ENCODE measurements around the genes NPAS3, SPTSSA, NFKBIA and RALGAPA1.

DNA sequence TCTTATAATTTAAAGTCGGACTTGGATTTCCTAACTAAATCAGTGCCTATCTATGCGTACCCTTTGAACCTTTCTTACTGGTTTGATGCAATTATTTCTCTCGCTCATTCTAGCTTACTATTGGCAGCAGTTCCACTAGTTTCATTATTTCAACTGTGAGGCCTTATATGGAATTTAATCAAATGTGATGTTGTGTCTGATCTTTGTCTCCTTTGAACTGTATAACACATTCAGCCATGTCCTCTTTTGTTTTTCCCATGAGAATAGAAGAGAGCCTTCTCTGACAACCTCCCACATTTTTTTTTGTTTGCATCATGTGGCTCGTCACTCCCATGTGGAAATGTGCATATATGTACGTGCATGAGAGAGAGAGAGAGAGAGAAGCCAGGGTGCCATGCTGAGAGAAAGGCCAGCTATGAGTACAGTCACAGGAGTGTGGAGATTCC is 48.1 kb downstream of the AKAP6 start:
- PRO-cap: no peak

- PRO-cap: no peak
Measured at GRCh38 chr14:32428121-32428714, 99.1 kb downstream of the AKAP6 start.

- PRO-cap: no peak
Measured at GRCh38 chr14:32938638-32939139, at the start of gene NPAS3. TSS of gene NPAS3 (plus strand) at chr14:32938879.

DNA sequence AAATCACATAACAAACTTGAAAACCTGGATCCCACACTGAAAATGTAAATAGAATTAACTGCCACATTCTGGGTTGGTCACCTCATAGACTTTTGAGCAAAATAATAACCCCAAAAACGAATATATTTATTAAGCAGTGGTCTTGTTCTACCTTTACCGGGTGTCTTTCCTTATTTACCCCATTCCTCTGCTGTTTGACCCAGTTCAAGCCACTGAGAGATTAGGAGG is 360 bp upstream of the EGLN3 start:
- PRO-cap: no peak

GRCh38 chr14:34063484-34064403 is 112.9 kb upstream of the EGLN3 start:
- PRO-cap: no peak

DNA sequence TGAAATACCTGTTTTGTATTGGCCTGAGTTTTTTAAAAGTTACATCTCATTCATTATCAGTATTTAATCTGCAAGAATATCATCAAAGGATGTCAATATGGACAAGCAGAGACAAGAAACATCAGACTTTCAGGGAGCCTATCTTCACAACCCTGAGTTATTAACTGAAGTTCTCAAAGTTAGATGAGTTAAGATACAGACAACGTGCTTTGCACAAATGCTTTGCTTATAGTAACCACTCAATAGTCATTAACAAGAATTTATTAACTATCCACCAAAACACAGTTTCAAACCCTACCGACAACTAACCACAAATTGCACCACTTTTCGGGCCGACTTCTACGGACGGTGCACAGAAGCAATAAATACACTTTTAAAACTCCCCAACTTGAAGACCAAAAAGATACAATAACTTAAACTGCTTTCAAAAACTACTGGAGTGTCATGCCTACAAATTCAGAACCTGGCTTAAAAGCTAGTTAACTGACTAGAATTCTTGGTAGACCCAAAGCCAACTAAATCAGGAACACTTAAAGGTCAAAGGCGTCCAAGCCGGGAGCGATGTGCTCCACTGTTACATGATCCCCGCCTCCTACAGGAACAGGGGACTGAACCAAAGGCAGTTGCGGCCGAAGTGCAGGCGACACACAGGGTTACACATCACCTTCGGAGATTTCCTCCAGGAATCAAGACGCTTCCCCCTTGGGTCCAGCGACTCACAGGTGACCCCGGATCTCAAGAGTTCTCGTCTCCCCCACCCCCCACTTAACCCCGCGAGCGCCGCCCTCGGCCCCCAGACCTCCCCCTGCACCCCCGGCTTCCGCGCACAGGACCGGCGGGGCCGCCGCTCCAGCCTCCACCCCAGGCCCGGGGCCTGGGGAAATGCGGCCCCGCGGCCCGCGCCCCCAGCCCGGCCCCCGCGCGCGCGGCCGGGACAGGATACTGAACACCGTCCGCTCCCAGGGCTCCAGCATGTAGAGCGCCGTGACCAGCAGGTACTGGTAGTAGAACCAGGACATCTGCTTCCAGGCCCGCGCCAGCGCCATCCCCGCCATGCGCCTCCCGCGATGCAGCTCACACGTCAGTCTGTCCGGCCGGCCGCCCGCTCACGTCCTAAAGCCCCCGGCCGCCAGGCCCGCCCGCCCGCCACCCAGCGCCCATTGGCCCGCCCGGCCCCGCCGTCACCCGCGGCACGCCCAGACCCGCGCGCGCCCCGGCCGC is at the start of gene SPTSSA:
SPTSSA (minus strand) TSS at position 1,088 of the 1,221 bp plus-strand sequence.
- PRO-cap: unidirectional peak, minus-strand start at position 883 of the sequence; bidirectional peak, plus-strand start outside the sequence, minus-strand start at position 1,088 of the sequence

GRCh38 chr14:34592801-34593201 is 37.1 kb downstream of the SNX6 start:
- PRO-cap: no peak

- PRO-cap: no peak
Measured at GRCh38 chr14:34783730-34784018, 69.3 kb upstream of the CFL2 start.

- PRO-cap: no peak
Measured at GRCh38 chr14:34800948-34801319, 74.2 kb downstream of the BAZ1A start.

GRCh38 chr14:35286185-35286620 is 6.0 kb upstream of the PSMA6 start:
- PRO-cap: no peak

DNA sequence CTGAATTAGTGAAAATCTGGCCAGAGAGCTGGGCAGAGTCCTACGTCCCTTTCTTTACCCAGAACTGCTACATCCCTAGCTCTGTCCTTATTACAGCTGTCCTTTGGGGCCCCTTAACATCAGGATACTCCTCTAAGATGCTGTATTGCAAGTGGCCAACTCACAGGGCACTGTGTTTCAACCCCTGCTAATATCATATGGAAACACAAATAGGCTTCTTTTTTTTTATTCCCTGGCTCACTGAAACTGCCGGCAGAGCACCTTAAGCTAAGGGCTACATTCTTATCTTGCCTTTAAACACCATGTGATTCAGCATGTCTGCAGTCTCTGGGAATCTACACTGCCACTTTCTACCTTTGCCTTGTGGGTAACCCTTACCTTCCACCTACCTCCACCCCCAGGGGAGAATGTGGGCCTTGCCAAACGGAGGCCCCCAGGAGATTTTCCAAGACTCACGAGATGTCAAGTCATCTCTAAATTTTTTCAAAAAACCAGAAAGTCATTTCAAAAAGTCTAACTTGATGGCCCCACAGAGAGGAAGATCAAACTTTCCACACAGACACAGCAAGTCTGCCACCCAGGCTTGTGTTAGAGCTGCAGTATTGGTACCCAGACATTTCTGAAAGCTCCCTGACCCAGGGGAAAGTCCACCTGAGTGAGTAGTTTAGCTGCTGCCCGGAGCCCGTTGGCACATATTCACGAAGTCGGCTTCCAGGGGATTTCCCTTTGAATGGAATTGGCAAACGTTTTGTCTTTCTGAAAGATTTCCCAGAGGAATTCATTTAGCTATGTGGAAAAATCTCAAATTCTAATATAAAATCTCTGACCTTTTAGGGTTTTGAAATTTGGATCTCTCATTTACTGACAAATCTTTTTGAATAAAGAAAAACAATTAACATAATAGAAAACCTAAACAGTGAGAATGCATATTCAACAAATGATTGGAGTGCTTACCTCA is 4.7 kb upstream of the PSMA6 start:
- PRO-cap: no peak

- PRO-cap: no peak
Measured at GRCh38 chr14:35355813-35356559, 48.6 kb downstream of the NFKBIA start.

DNA sequence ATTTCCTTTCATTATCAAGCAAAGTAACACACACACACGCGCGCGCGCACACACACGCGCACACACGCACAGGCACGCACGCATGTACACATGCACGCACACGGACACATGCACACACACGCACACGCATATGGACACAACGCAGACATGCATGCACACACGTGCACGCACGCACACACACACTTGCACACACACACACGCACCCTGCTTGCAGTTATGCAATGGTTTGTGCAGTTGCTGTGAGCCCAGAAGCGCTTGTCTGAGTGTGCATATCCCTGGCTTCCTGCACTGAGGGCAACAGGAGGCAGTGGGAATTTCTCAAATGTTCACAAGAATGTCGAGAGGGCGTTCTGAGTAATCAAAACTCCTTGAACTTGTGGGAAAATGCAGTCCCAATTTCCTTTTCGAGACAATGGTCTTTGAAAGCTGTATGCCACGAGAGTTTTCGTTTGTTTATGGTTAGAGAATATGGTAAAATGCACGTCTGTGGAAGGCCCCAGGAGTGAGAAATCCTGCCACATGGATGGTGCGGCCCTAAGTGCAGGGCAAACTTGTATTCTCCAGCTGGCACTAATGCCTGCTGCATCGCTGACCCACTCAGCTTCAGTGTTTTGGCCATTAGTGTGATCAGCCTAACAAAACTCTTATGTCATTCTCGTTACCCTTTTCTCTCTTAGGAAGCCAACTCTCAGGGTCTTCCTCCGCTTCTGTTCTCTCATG is 41.5 kb downstream of the NFKBIA start:
- PRO-cap: no peak

- PRO-cap: no peak
Measured at GRCh38 chr14:35386573-35387105, 17.9 kb downstream of the NFKBIA start.

GRCh38 chr14:35398924-35399757 is 5.4 kb downstream of the NFKBIA start:
- PRO-cap: no peak

GRCh38 chr14:35402951-35403529 is 1.5 kb downstream of the NFKBIA start:
- PRO-cap: no peak

DNA sequence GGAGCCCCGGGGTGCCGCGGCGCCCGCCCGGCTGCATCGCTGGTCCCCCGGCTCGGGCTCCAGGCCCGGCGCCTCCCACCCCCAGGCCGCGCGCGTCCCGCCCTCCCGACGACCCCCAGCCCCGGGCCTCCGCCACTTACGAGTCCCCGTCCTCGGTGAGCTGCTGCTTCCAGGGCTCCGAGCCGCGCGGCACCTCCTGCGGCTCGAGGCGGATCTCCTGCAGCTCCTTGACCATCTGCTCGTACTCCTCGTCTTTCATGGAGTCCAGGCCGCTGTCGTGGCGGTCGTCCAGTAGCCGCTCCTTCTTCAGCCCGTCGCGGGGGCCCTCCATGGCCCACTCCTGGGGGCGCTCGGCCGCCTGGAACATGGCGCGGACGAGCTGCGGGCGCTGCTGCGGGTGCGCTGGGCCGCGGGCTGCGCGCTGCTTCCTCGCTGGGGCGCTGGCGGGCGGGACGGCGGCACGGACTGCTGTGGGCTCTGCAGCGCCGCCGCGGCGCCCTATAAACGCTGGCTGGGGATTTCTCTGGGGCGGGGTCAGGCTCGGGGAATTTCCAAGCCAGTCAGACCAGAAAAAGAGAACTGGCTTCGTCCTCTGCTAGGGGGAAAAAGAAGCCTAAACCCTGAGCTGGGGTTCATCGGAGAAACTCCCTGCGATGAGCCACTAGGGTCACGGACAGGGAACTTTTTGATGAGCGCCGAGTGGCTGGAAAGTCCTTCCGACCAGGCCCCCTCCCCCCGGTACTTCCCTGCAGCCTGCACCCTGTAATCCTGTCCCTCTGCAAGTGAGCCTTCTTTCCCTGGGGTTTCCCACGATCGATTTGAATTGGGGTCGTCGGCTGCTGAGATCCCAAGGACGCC is at the start of gene NFKBIA:
NFKBIA (minus strand) TSS at position 472 of the 858 bp plus-strand sequence.
- PRO-cap: bidirectional peak, plus-strand start at position 620 of the sequence, minus-strand start at position 472 of the sequence

DNA sequence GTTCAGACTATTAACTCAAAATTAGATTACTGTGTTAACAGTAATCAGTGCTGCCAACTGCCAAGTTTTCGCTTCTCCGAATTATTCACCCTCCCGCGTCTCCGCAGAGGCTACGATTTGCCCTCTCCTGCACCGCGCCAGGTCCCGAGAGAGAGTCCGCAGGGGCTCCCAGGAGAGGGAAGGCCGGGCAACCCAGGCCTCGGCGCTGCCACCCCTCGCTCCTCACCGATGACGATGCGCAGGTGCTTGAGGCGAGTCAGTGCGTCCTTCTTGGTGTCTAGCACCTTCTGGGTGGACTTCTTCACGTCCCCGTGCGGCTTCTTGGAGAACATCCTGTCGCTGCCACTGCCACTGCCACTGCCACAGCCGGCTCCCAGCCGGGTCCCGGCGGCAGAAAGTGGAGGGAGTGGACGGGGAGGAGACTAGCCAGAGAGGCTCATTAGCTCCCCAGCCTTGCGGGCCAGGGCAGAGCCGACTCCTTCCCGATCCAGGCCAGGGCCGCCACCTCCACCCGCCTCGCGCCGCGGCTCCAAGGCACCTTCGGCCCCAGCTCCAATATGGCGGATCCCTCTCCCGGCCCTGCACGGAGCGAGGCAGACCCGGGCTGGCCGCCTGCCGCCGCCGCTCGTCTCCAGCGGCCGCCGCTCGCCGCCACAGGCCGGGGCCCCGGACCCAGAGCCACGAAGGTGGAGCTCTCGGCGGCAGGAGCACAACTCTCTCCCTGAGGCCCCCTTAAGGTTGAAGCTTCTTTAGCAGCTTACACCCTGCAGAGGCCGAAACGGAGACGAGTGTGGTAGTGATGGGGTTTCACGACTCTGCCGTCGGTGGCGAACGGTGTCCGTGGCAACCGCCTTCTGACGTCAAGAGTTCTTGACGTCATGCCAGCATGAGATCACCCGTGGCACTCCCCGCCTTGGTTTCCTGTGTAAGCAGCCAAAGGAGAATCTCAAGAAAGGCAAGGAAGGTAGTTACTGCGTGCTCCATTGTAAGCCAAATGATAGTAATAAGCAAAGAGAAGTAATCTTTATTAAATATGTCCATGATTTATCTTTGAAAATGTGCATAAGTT is at the start of gene RALGAPA1:
RALGAPA1 (minus strand) TSS at position 792 of the 1,069 bp plus-strand sequence.
- PRO-cap: unidirectional peak, minus-strand start at position 723 of the sequence

DNA sequence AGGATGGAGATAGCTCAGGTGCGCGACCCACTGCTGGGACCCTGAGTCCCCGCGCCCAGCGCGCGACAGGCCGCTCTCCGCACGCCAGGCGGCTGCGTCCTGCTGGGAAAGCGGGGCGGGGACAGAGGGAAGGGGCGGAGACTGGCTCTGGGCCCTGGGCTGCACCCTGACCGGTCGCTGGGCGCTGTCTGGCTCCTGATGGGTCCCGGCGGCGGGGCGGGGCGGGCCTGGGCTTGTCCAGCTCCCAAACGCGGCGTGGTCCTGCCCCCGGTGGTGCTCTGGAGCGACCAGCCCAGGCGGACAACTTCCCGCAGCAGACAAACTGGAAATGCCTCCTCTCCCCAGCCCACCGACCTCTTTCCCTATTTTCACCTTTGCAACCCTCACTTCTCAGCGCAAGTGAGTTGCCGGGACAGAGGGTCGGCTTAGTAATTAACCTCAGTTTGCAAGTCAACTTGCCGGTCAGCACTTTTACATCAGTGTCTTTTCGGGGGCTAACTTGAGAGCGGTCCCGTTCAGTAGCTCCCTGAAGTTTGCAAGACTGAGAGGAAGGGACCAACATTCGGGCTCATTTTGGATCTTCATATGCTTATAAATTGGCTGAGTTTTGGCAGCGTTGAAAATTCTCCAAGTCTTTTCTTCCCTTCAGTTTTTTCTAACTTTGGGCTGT is 638 bp downstream of the BRMS1L start:
- PRO-cap: bidirectional peak, plus-strand start at position 247 of the sequence, minus-strand start at position 101 of the sequence

GRCh38 chr14:36069689-36070043 is 243.5 kb downstream of the BRMS1L start:
- PRO-cap: no peak

Measured in ureter (tissue), 1 donor.